SK-MEL-5 (cell line): ENCODE measurements around the genes ABCA4 and ARHGAP29.

DNA sequence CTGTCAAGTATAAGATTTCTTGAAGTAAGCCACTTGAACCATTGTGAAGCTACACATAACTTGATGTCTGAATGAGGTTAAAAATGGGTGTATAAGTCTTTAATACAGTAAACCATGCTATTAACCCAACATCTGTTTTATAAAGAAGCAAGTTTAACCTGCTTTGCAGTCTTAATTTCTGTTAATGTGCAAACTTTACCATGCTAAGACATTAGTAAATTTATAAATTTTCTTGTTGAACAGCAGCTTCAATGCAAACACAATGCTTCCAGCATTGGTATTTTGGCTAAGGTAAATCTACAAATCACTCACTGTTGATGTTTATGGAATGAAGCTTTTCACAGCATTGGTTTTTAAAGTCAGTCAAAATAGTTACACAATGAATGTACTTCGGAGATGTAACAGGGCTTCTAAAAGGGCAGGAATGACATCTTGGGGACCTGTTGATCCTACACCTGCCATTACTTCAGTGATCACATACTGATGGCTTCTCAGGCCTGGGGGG lies 11.0 kb downstream of the RPL5 start:
RAMPAGE:
- cytosol, long total RNA: no peak
- long total RNA: no peak
- nucleus, long total RNA: no peak

RAMPAGE:
- cytosol, long total RNA: no peak
- long total RNA: no peak
- nucleus, long total RNA: no peak
These were observed 10.8 kb downstream of the DIPK1A start for GRCh38 chr1:92950477-92950824.

RAMPAGE:
- cytosol, long total RNA: no peak
- long total RNA: no peak
- nucleus, long total RNA: no peak
These were observed 68.3 kb upstream of the DR1 start for GRCh38 chr1:93277468-93277667.

GRCh38 chr1:93319745-93320584 lies 25.7 kb upstream of the DR1 start:
RAMPAGE:
- cytosol, long total RNA: no peak
- long total RNA: no peak
- nucleus, long total RNA: no peak

DNA sequence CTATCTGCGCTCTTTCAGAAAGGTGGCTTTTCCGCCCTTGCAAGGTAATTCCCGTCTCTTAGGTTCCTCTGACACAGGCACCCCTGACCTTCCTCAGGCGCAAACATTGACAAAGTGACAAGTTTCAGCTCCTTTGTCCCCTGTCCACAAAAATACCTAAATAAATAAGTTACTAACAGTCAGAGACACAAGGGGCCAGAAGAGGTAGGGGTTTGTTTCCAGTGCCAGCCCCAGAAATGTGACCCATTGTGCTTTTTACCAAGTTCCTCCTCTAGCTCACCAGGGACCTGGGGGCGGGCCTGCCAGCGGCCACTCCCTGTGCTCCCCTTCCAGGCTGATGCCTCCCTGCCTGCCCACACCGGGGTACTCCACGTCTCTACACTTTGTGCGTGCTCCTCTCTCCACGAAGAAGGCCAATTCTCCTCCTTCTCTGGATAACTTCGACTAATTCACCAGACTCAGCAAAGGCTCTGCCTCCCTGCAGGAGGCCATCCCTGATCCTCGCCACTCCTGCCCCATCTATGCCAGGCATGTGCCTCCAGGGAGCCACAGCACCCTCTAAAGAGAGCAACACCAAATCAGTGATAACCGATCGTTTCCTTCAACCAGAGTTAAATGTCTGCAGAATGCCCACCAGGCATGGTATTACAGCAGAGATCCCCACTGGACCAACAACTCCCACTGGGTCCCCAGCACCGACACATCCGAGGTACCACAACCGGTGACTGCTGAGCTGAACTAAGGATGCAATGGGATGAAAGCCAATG lies 72.0 kb downstream of the BCAR3 start:
RAMPAGE:
- cytosol, long total RNA: no peak
- long total RNA: no peak
- nucleus, long total RNA: no peak

DNA sequence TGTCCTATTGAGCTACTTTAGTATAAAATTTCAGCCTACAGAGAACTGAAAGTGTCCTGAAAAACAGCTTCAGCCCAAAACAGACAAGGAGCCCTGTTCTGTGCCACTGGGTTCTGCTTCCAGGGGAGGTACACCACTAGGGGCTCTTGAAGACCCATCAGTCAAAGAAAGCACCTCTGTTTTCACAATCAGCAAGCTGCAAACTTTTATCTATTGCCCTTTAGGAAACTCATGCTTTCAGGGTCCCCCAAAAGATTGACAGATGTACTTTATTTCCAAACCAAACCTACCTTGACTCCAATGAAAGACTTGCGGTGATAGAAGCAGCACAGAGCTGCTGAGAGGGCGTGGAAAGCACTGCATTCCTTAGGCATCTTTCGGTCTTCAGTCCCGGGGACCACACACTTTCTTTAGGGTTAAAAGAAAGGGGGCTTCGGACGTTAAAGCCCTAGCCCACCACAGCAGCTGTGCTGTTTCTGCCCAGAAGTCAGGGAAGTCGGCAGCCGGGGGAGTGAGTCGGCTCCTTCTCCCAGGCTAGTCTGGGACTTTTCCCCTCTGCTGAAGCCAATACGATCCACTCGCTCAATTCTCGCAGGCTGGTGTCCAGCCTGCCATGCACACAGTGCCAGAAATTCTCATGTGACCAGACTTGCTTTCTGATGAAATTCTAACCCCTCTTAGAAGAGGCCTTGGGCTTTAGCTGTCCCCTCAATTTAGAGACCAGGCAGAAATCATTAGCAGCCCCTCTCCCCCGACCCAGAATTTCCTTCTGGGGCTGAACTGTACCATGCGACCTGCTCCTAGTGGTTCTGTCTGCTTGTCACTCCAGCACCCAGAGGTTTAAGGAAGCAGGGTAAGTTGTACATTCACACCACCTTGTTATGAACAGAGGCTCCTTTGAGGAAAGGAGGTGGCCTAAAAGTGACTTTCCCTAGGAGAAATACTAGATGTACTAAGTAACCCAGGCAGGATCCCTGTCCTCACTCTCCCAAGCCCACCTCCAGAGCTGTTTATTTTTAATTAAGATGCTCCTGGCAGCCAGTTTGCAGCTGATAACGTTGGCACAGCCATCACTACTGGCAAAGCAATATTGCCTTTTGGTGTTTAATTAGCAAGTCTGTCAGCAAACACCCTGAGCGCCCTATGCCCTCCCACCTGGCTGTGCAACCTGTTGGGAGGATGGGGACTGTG lies 67.7 kb downstream of the BCAR3 start:
RAMPAGE:
- cytosol, long total RNA: no peak
- long total RNA: no peak
- nucleus, long total RNA: no peak

GRCh38 chr1:93703552-93703983 lies 21.9 kb upstream of the BCAR3 start:
RAMPAGE:
- cytosol, long total RNA: no peak
- long total RNA: no peak
- nucleus, long total RNA: no peak

RAMPAGE:
- cytosol, long total RNA: no peak
- long total RNA: no peak
- nucleus, long total RNA: no peak
These were observed 77.4 kb upstream of the BCAR3 start for GRCh38 chr1:93758896-93759485.

GRCh38 chr1:93816740-93817271 lies 62.2 kb downstream of the DNTTIP2 start:
RAMPAGE:
- cytosol, long total RNA: no peak
- long total RNA: no peak
- nucleus, long total RNA: no peak

DNA sequence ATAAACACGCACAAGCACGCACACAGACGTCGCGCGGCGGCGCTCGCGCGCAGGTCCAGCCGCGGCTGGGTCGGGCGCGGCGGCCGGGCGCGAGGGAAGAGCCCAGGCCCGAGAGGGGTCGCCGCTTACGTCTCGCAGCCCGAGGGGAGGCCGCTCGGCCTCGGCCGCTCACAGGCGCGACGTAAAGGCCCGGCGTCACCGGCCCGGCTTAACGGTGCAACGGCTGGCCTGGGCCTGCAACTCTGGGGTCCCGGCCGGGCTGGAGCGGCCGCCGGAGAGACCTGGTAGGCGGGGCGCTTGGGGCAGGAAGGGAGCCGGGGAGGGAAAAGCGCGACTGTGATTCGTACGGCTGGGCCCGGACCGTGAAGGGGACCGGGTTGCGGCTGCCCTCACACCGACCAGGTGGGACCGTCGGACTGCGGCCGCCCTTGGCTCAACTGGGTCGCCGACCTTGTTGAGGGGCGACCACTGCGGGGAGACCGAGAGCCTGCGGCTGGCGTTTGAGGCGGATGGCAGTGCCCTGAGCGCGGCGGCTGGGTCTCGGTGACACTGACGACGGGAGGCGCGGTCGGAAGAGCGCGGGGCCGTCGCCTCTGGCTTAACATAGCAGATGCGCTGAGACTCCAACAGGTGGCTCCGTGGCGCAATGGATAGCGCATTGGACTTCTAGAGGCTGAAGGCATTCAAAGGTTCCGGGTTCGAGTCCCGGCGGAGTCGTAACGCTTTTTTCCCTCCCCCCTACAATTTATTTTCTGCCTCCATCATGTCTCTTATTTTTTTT lies 31.9 kb downstream of the DNTTIP2 start:
RAMPAGE:
- cytosol, long total RNA: no peak
- long total RNA: no peak
- nucleus, long total RNA: no peak

RAMPAGE:
- cytosol, long total RNA: no peak
- long total RNA: no peak
- nucleus, long total RNA: no peak
These were observed 5.1 kb downstream of the GCLM start for GRCh38 chr1:93904109-93904634.

GRCh38 chr1:94048204-94049226 lies 72.4 kb downstream of the ABCA4 start:
RAMPAGE:
- cytosol, long total RNA: no peak
- long total RNA: no peak
- nucleus, long total RNA: no peak

DNA sequence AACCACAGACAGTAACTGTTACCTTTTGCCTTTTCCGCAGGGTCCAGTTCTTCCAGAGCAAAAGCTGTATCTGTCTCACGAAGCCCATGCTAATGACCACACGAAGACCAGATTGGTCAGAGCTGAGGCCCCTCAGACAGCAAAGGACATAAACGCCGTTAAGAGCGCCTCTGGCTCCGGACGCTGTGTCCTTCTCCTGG lies at the start of gene ABCA4:
Gene ABCA4, minus strand, starts transcription at position 191 of the 200 bp plus-strand sequence.
RAMPAGE:
- cytosol, long total RNA: no peak
- long total RNA: no peak
- nucleus, long total RNA: no peak

GRCh38 chr1:94202859-94203492 lies 34.4 kb downstream of the ARHGAP29 start:
RAMPAGE:
- cytosol, long total RNA: no peak
- long total RNA: no peak
- nucleus, long total RNA: no peak

DNA sequence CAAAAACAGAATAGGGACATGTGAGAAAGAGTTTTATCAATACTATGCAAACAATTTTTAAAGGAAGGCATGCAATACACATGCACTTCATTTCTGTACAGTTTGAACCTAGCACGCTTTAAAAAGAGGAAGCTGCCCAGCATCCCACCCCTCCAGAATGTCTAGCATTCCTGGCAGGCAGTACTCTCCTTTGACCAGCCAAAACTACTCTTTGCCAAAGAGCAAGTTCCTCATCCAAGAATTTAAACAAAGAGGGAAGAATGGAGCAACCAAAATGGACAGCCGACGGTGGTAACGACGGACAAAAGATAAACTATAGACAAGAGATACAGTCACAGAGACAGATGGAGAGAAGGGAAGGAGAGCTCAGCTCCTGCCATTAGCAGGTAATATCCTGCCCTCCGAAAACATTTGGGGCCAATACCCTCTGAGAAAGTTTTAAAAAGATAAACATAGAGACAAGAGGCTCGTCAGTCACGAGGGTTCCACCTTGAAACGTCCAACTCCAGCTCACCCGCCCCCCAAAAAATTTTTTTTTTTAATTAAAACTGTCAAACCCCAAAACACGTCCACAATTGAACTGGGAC lies 1.1 kb downstream of the ARHGAP29 start:
RAMPAGE:
- cytosol, long total RNA: no peak
- long total RNA: no peak
- nucleus, long total RNA: no peak

DNA sequence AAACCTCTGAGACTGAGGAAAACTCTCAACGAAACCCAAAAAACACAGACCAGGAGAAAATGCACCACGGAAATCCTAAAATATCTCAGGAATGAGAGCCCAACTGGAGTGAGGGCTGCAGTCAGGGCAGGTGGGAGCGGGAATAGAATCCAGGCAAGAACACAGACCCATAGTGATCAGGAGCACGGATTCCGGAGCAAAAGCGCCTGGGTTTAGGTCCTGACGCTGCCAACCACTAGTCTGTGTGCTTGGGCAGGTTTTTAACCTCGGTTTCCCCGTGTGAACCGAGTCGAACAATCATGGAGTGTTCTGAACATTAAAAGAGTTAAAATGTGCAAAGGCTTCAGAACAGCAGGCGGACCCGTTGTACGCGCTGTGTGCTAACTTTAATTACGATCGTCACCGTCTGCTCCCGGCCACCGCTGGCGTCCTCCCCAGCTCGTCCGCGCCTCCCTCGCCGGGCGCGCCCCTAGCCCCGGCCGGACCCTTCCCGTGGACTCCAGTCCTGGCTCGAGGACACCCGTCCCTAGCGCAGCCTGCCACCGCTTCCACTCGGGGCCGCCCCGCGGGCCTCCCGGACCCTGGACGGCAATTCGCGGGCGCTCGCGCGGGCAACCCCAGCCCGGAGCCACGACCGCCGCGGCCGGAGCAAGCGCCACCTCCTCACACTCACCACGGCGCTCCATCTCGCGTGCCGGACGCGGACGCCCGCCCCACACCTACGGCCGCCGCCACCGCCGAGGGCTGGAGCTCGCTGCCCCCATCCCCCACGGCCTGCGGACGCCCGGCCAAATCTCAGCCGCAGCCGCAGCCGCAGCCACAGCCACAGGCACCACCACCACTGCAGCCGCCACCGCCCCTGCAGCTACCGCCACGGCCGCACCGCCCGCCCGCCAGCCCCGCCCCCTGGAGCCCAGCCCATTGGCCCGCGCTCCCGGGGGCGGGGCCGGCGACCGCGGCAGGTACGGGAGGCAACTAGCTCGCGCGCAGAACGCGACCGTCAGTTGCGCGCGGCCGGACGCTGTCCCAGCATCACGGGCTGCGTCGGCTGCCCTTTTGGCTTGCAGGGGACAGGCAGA lies at the start of gene ARHGAP29:
Gene ARHGAP29, minus strand, starts transcription at position 843 of the 1,079 bp plus-strand sequence.
RAMPAGE:
- cytosol, long total RNA: no peak
- long total RNA: no peak
- nucleus, long total RNA: no peak

DNA sequence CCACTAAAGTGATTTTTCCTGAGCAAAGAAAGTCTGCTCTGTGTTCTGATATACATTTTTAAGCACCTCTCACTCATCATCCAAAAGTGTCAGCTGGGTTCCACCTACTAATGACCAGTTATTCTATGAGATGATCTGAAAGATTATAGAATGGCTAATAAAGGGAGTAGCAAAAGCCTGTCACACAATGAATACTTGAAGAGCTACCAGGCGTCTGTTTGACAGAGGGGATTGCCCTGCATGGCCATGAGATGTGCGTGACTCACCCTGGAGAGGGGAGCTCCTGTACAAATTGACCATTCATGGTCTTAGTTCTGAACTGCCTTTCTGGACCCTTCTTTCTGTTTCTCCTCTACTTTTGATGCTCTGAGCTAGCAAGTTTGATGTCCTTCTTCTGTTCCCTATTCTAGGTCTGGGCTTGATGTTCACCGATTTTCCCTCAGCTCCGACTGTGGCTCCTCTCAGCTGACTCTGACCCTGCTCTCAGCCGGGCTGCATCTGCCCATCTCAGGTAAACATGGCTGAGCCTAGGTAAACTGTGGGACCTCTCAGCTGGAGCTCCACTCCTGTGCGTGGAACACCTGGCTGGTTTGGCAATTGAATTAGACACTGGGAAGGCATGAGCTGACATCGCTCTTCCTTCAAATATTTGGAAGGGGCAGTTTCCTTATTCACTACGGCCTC lies 85.1 kb upstream of the ABCD3 start:
RAMPAGE:
- cytosol, long total RNA: no peak
- long total RNA: no peak
- nucleus, long total RNA: no peak

DNA sequence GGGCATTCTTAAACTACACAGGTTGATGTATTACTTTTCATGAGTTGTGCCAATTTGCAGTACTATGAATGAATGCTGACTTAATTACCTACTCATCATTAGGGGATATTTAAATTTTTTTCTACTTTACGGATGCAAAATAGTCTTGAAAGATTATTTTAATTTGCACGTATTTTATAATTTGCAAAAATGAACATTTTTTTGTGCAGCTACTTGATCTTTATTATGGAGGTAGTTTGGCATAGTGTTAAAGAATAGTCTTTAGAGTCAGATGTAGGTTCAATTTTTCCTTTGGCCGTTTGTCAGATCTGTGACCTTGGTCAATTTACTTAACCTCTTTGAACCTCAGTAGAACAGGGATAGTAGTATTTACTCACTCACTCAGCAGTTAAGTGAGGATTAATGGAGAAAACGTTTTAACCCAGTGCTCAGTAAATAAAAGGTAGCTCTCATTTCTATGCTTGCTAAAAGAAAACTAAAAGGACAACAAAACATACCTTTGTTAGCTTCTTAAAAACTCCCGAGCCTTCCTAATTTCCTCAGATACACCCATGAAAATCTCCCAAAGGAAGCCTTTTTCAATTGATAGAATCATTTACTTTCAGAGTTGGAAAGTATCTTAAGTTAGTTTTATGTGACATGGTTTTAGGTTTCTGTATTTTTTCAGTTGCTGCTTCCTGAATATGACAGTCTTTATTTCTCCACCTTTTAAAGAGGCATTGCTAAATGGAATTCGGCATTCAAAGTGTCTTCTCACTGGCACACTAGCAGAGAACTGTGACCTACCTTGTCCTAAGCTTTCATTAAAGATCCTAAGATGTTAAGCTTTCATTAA lies 7.6 kb downstream of the ABCD3 start:
RAMPAGE:
- cytosol, long total RNA: no peak
- long total RNA: no peak
- nucleus, long total RNA: no peak

RAMPAGE:
- cytosol, long total RNA: no peak
- long total RNA: no peak
- nucleus, long total RNA: no peak
These were observed 923 bp downstream of the F3 start for GRCh38 chr1:94540503-94541168.

GRCh38 chr1:94579671-94580475 lies 38.3 kb upstream of the F3 start:
RAMPAGE:
- cytosol, long total RNA: no peak
- long total RNA: no peak
- nucleus, long total RNA: no peak